ENCODE results near the gene HTR1A.

GRCh38 chr5:62323835-62324883 lies 18.2 kb downstream of the KIF2A start:
- PRO-cap, 7 experiments = no peak in any of the 7 experiments

- PRO-cap, 7 experiments = no peak in any of the 7 experiments
Measured at GRCh38 chr5:62653321-62653903, 74.8 kb downstream of the LRRC70 start.

DNA sequence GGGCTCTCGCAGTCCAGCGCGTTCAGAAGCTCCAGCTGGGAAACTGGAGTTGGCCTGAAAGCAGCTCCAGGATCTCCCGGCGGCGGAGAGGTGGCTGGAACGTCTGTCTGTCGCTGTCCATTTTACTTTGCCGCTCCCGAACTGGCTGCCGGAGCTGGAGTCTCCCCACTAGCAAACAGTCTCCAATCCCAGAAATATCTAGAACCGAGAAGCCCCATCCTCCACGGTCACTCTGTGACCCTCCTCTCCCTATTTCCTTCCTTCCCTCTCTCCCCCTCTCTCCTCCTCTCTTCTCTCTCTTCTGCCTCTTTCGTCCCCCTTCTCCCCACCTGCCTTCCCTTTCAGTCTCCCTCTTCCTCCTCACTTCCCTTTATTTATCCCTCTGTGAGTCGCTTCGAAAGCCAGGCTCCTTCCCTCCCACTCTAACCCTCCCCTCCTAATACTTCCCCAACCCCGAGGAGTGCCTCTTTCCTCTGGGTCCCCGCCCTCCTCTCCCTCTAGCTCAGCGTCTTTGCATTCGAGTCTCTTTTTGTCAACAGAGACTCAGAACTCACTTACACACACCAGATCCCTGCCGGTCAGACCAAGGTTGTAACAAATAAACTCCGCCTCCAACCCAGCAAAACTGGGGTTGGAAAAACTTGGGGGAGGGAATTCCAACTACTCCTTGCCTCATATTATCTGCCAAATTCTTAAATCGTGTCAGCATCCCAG lies at the start of gene HTR1A:
Gene HTR1A, minus strand, starts transcription at position 537 of the 714 bp plus-strand sequence.
- PRO-cap, 7 experiments = no peak in any of the 7 experiments

- PRO-cap, 7 experiments = no peak in any of the 7 experiments
Measured at GRCh38 chr5:64331752-64332307, 166.2 kb downstream of the RNF180 start.

- PRO-cap, 7 experiments = no peak in any of the 7 experiments
Measured at GRCh38 chr5:64690918-64691442, 677 bp downstream of the SHISAL2B start.

- PRO-cap, 7 experiments = peak in 7 of 7 experiments; most common plus-strand start chr5:65035920 (in 7); most common minus-strand start chr5:65035751 (in 7)
Measured at GRCh38 chr5:65035144-65036286, 266.8 kb downstream of the CWC27 start.

DNA sequence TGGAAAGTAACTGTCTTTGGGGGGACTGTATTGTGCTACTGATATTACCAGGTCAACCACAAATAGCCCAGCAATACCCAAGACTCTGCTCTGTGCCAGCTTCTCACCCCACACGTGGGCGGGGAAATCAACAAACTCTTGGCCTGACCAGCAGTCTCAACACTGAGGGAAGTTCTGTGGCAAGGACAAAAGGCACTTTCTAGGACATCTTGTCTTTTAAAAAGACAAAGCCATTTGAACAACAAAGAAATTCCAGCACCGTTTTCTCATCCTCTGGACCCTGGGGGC lies 297.7 kb downstream of the CWC27 start:
- PRO-cap, 7 experiments = no peak in any of the 7 experiments

GRCh38 chr5:65788015-65788530 lies 66.1 kb downstream of the NLN start:
- PRO-cap, 7 experiments = no peak in any of the 7 experiments

- PRO-cap, 7 experiments = no peak in any of the 7 experiments
Measured at GRCh38 chr5:65830448-65831431, 95.6 kb upstream of the ERBIN start.

DNA sequence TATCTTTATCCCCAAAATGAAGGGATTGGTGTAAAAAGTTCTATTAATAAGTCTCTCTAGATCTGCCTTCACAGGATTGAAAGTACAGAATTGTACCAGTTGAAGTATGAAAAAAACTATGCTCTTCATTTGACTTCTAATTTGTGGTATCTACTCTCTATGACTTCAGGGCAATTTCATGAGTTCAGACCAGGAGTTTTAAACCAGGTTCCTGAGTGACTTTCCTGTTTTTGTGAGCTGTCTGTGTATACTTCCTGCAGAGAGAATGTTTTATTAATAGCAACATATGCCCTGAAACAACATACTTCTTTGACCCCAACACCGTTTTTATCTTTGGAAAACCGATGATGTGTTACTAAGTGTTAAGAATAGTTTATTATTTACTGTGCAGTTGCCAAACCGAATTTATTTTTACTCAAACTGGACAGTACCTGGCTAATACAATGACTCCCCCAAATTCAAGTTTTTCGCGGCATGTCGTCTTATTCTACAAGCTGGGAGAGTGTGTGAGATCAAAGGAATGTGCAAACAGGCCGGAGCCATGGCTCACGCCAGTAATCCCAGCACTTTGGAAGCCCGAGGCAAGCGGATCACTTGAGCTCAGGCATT lies 58.8 kb upstream of the ERBIN start:
- PRO-cap, 7 experiments = peak in 1 of 7 experiments; most common minus-strand start position 178 of the sequence (in 1)

GRCh38 chr5:65924596-65925462 lies 1.5 kb upstream of the ERBIN start:
- PRO-cap, 7 experiments = peak in 7 of 7 experiments; most common plus-strand start chr5:65925293 (in 6); most common minus-strand start chr5:65925250 (in 4)

DNA sequence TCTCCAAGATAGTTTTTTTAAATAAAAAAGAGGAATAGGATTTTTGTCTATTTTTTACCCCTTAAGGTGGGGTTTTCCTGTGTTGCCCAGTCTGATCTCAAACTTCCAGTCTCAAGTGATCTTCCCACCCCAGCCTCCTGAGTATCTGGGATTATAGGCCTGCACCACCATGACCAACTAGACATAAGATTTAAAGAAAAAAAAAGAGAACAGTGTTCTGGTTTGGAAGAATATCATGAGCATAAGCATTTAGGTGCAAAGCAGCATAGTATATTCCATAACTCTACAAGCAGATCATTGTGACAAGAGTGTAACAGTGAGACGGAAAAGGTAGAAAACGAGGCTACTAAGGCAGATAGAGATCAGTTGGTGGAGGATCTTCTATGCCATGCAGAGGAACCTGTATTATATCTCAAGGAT lies 105.5 kb downstream of the ERBIN start:
- PRO-cap, 7 experiments = no peak in any of the 7 experiments

GRCh38 chr5:66083889-66084263 lies 60.2 kb upstream of the SREK1 start:
- PRO-cap, 7 experiments = no peak in any of the 7 experiments

- PRO-cap, 7 experiments = no peak in any of the 7 experiments
Measured at GRCh38 chr5:66324350-66324736, 180.2 kb downstream of the SREK1 start.

DNA sequence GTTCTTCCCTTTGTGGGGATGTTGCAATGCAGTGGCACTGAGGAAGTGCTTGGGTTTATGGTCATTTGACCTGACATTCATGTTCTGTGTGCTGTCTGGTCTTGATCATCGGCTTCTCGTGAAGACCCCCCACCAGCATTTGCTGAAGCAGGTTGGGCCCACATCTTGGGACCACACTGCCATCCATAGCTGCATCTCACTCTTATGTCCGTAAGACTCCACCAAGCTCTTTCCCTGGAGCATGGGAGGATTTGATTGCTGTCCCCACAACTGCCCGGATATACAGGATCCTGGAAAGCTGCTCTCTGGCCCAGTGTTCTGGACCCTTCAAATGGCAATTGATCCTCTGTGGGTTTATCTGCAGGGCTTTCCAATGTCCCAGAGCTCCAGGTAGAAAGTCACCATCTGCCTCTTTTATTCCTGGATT lies 214.5 kb downstream of the SREK1 start:
- PRO-cap, 7 experiments = no peak in any of the 7 experiments

DNA sequence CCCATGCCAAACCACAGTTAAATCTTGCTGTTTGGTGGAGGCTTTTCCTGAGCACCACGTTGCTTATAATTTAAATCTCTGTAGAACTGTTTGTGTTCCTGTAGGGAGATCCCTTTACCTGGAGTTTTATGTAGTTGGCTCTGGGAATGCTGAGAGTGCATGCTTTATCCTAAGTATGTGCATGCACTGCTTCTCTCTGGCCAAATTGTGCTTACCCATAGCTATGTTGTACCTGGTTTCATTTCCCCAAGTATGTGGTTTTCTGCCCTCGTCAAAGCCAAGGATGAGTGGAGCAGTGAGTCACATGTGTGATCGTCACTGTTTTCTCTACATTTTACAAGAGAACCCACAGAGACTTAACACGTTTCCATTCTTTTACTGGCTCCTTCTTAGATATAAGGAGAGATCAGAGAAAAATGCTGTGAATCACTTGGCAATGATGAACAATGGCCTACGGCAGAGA lies 42.0 kb upstream of the MAST4 start:
- PRO-cap, 7 experiments = no peak in any of the 7 experiments

- PRO-cap, 7 experiments = no peak in any of the 7 experiments
Measured at GRCh38 chr5:66742039-66742524, 145.9 kb downstream of the MAST4 start.

- PRO-cap, 7 experiments = no peak in any of the 7 experiments
Measured at GRCh38 chr5:66891358-66891996, 295.3 kb downstream of the MAST4 start.

GRCh38 chr5:66958284-66959806 lies 237.8 kb downstream of the CD180 start:
- PRO-cap, 7 experiments = no peak in any of the 7 experiments

DNA sequence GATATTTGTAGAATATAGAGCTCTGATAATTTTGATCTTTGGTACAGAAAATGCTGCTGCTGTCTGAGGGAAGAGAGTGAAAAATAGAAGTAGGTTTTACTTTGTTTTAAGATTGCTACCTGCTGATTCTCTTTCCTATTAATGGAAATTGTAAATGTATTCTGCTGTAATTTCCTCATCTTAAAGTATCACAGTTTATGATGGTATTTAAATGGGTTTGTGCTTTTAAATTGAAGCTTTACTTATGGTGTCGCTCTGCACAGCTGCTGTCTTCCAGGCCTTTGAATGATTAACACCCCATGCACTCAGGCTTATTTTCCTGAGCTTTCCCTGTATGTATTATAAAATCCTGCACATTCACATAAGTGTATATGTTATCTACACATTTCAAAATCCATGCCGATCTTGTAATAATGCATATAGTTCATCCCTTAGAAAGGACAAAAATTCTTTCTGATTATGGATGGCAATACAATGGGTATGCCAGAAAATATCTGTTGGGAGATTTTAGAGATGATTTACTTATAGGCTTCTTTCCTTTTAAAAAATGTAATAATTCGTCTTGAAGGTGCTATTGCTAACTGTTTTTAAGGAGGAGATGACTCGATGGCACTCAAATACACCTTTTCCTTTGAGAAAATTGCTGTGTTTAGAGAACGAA lies 180.0 kb downstream of the CD180 start:
- PRO-cap, 7 experiments = no peak in any of the 7 experiments